Metastatic Liver Carcinoma in the Adrenal Gland (tissue), 2 donors: ENCODE data around the gene STK17B.

DNA sequence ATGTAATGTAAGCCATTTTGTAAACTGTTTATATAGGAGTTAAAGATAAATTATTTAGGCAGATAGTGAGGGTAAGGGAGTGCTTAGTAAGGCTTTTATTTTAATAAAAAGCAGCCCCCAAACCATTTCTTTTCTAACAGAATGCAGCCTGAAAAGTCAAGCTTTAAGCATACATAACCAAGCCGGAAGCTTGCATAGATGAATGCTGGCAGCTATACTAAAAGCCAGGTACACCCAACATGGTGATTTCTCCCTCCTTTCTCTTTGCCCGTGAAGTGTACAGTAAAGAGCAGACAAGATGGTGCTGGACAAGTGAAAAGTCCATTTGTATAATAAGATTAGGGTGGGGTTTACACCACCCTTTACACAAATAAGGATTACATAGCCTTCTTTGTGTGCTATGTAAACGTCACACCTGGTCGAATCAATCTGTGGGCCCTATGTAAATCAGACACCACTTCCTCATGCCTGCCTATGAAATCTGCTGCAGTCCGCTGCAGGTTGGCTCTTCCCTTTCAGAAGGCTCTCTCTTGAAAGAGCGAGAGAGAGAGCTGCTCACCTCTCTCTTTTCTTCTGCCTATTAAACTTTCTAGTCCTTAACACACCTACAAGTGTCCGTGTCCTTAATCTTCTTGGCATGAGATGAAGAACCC, 1054.4 kb upstream of the SLC39A10 start:
- PRO-cap, 2 experiments: no peak in any of the 2 experiments

DNA sequence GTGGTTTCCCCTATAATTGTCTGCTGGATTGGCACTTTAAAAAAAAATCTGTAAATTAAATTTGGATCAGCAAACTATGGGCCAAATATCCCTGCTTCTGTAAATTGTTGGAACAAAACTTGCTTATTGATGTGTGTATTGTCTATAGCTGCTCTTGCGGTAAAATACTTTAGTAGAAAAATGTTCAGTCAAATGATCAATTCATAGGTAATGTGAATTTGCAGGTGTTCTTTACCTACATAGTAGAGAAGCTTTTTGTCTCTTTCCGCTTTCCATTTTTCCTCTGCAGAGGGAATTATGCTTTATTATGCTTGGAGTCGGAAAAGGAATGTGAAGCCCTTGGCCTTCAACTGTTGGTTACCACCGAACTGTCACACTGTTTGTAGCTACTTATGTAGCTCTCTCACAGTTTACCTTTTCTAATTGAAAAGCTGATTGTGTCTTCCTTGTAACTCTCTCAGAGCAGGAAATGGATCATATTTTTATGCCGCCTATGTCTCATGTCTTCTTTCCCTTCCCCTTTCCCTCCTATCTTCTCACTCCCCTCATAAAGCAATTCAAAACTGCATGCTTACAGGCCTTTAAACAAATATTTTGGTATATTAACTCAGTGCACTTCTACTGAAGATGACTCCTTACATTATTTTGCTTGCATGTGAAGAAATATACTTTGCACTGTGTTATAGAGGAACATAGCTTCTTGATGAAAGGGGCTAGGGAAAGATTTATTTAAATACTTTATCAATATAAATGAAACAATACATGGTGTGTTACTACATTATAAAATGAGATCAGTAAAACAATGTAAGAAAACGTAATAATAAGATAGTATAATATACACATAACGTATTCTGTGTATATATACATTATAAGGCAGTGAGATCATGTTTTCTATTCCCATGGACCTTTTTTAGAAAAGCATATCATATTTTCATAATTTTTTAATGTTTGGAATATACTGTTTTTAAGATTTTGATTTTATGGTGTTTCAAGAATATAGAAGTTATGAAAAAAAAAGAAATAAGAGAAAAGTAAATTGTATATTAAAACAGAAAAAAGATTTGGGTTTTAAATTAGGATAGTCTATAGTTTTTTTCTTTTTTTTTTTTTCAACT, 6.0 kb downstream of the SLC39A10 start:
- PRO-cap, 2 experiments: no peak in any of the 2 experiments

- PRO-cap, 2 experiments: no peak in any of the 2 experiments
Measured at GRCh38 chr2:196136032-196137379, 34.9 kb downstream of the STK17B start.

GRCh38 chr2:196150500-196150812, 20.9 kb downstream of the STK17B start:
- PRO-cap, 2 experiments: no peak in any of the 2 experiments

GRCh38 chr2:196165360-196165682, 6.1 kb downstream of the STK17B start:
- PRO-cap, 2 experiments: no peak in any of the 2 experiments

- PRO-cap, 2 experiments: peak in 2 of 2 experiments; most common plus-strand start chr2:196171787 (in 2); most common minus-strand start chr2:196171578 (in 2)
Measured at GRCh38 chr2:196171013-196171995, at the start of gene STK17B. Gene STK17B, minus strand, starts transcription at chr2:196171578.

DNA sequence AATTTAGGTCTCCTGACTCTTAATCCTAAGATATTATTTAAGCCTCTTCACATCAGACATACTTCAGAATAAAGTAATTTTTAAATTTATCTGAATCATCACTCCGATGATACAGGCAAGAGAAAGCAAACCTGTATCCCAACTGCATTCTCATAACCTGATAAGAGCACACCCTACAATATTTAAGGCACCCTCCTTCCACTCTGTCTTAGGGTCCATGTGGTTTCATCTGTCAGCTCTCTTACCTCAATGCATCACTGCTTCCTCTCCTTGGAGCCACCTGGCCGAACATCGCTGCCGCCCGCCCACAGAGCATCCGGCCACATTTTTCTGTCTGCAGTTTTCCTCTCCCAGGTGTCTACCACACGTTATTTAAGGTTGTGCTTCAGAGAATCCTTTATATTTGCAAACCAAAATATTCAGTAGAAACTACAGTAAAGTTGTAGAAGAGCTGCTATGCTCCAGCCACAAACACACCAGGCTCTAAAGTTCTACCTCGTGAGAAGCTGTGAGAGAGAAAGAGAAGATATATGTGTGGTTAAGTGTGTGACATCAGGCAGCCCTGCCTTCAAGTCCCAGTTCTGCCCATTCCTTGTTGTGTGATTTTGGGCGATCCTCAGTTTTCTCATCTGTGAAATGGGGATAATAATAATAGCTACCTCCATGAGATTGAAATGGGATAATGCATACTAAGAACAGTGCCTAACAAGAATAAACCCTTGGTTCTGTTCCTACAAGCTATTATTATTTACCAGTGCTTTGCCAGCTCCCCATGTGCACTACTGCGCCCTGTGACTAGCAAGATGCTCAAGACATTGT, 4.8 kb upstream of the STK17B start:
- PRO-cap, 2 experiments: peak in 1 of 2 experiments; most common minus-strand start position 219 of the sequence (in 1)

DNA sequence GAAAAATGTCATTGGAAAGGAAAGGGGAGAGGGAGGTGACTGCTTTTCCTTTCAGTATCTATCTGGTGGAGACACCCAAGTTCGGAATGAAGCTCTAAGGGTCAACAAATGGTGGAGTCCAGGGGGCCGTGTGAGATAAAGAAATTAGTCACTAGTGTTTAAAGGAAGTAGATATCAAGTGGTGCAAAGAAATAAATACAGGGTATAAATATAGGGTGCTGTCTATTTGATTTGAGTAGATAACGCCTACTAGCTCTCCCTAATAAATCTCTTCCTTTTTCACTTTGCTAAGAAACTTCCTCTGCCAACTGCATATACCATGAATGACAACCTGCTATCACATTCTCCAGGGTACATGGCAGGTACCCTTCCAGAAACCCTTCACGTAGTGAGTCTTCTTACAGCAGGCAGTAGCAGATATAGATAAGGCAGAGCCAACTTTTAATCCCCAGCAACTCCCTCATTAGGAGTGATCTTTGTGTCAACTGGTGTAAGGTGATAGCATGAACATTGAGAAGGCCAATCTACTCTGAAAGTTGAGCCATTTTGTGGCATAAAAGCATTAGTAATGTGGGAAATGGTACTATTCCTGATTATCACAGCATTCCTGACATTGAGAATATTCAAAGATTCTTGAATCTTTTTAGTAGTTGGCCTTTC, 5.6 kb upstream of the STK17B start:
- PRO-cap, 2 experiments: no peak in any of the 2 experiments

DNA sequence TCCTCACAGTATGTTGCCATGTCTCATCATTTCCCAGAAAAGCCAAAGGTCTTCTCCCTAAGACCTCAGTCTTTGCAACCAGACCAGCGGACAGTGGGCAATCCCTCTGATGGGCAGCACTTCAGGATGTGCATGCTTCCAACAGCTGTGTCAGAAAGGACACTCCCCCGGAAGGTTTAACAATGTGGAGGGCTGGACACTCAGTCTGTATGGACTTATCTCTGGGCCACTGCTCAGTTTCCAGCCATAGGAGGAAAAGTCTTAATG, 104.6 kb upstream of the STK17B start:
- PRO-cap, 2 experiments: no peak in any of the 2 experiments

DNA sequence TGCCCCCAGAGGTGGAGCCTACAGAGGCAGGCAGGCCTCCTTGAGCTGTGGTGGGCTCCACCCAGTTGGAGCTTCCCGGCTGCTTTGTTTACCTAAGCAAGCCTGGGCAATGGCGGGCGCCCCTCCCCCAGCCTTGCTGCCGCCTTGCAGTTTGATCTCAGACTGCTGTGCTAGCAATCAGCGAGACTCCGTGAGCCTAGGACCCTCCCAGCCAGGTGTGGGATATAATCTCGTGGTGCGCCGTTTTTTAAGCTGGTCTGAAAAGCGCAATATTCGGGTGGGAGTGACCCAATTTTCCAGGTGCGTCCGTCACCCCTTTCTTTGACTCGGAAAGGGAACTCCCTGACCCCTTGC, 66.4 kb downstream of the HECW2 start:
- PRO-cap, 2 experiments: no peak in any of the 2 experiments

DNA sequence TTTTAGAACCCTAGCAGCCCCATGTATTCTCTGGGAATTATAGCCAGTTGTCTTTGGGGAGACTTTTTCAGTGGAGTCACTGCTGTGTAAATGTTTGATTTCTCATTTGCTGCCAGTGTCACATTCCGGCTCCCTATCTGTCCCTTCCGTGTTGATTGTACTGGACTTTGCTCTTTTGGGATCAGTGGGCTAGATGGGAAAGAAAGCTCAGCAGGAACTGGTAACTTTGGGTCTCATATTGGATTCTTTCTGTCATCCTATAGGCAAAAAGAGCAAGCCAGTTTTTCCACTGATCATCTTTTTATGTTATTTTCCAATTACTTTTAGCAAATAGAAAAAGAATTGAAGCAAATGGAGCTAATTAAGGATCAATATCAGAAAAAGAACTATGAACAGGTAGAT, 70.0 kb downstream of the GTF3C3 start:
- PRO-cap, 2 experiments: no peak in any of the 2 experiments

GRCh38 chr2:196919510-196920247, 6.8 kb downstream of the PGAP1 start:
- PRO-cap, 2 experiments: no peak in any of the 2 experiments

DNA sequence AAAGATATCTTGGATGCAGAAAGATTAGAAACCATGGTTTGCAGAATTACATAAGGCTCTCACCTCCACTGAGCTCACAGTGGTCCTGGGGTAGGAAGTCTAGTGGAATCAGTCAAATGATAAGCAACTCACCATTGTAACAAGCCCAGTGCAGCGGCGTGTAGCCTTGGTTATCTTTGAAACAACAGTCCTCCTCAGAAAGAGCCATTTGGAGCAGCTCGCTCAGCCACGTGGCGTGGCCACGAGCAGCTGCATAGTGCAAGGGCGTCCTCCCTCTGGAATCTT, 79.0 kb upstream of the PGAP1 start:
- PRO-cap, 2 experiments: no peak in any of the 2 experiments

DNA sequence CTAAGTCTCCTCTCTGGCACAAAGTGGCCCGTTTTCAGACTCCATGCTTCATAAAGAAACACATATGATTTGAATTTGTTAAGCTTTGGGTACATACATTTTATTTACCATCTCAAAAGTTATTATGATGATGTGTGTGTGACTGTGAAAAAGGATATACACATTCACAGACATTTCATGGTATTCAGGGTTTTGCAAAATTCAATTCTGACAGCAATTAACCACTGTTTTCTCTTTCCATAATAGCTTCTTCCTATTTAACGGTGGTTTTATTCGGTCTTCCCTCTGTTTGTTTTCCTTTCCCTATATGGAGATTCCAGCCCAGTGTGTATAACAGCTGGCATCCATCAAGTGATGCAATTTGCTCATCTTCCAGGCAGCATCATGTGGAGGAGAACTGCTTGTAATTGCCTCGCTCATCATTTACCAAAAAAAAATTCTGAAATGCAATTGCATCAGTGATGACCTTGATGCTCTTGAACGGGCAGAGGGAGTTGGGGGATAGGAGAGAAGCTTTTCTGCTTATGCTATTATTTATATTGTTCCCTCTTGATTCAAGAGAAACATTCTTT, 165.9 kb upstream of the PGAP1 start:
- PRO-cap, 2 experiments: no peak in any of the 2 experiments

- PRO-cap, 2 experiments: no peak in any of the 2 experiments
Measured at GRCh38 chr2:197153021-197153755, 157.4 kb downstream of the ANKRD44 start.

GRCh38 chr2:197158516-197159268, 151.9 kb downstream of the ANKRD44 start:
- PRO-cap, 2 experiments: no peak in any of the 2 experiments

DNA sequence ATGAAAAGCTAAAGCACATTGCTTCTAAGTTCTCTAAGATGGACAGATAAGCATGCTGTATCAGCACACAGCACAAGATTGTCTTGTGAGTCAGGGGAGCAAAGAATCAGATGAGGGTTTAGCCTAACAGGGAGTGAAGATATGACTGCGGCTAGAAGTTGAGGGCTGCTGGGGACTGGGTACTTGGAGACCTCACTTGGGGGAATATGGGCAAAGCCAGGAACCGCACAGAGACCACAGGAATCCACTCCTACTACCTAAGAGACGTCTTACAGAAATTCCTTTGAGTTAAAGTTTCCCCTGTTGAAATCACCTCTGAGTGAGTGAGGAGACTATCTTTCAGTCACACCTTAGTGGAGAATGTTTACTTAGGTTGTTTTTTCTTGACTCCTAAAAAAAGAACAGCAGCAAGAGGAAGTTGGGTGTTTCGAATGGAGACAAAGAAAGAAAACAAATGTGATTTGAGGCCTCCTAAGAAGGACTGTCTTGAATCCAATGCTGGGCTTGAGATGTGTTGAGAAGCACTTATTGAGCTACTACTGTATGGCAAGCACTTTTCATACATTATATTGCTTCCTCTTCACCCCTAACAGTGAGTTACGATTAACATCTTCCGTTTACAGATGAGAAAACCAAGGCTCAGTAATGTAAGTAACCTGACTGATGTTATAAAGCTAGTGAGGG, 100.7 kb downstream of the ANKRD44 start:
- PRO-cap, 2 experiments: no peak in any of the 2 experiments

- PRO-cap, 2 experiments: no peak in any of the 2 experiments
Measured at GRCh38 chr2:197216384-197217054, 94.1 kb downstream of the ANKRD44 start.

DNA sequence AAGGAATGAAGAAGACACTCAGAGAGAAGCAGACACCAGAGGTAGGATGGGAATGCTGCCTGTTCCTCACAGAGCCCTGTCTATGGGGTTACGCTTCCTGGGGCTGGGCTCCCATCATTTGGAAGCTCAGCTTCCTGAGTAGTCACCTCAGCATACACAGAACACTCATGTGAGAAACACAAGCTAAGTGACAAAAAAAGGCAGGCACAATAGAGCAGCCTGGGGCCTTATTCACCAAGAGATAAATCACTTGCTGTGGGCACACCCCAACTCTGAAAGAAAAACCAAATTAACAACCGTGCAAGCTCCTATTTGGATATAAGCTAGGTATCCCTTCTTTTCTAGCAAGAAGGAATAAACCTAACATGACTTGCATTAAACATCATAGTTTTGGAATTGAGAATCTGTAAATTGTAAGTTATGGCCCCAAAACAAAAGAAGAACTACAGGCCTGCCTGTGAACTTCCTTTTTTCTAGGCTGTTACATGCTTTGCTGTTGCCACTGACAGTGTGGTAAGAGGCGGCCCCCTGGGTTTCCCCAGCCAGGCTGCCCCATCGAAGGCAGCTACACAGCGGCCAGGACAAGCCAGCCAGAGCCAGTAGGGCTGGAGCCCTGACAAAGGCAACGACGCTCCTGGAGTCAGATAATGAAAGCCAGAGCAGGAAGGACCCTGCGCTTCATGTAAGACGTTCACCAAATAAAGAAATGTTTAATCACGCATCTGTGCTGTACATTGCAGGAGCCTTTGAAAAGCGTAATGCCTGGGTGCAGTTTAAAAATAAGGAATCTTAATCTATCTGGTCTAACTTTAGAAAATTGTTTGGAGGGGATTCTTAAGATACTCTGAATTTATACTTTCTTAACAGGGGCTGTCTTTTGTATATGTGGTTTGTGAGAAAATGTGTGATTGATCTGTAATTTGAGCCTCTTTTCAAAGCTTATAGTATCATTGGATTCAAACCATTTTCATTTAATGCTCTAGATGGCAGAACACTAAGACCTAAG, 55.1 kb downstream of the ANKRD44 start:
- PRO-cap, 2 experiments: peak in 1 of 2 experiments; most common plus-strand start position 647 of the sequence (in 1)

DNA sequence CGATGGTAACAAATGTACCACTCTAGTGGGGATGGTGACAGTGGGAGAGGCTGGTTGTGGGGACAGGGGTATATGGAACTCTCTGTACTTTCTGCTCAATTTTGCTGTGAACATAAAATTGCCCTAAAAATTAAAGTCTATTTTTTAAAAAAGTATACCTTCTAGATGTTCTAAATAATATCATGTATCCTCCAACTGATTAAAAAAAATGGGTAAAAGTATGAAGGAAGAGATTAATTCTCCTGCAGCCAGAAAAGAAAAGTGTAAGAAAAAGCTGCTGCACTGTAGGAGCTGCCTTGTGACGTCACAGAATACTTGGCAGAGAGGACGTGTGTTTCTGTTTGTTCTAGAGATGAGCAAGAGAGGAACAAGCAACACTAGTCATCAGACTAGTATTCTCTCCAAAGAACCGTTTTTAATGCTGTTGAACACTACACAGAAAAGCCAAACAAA, 23.4 kb downstream of the ANKRD44 start:
- PRO-cap, 2 experiments: peak in 2 of 2 experiments; most common plus-strand start position 349 of the sequence (in 2)